ENCODE measurements around a stretch of chr16.

- RRBS: 74% methylated on average over 3 of the region's 14 CpGs
Measured at GRCh38 chr16:85334637-85335153, 222.4 kb upstream of the CIBAR2 start.

DNA sequence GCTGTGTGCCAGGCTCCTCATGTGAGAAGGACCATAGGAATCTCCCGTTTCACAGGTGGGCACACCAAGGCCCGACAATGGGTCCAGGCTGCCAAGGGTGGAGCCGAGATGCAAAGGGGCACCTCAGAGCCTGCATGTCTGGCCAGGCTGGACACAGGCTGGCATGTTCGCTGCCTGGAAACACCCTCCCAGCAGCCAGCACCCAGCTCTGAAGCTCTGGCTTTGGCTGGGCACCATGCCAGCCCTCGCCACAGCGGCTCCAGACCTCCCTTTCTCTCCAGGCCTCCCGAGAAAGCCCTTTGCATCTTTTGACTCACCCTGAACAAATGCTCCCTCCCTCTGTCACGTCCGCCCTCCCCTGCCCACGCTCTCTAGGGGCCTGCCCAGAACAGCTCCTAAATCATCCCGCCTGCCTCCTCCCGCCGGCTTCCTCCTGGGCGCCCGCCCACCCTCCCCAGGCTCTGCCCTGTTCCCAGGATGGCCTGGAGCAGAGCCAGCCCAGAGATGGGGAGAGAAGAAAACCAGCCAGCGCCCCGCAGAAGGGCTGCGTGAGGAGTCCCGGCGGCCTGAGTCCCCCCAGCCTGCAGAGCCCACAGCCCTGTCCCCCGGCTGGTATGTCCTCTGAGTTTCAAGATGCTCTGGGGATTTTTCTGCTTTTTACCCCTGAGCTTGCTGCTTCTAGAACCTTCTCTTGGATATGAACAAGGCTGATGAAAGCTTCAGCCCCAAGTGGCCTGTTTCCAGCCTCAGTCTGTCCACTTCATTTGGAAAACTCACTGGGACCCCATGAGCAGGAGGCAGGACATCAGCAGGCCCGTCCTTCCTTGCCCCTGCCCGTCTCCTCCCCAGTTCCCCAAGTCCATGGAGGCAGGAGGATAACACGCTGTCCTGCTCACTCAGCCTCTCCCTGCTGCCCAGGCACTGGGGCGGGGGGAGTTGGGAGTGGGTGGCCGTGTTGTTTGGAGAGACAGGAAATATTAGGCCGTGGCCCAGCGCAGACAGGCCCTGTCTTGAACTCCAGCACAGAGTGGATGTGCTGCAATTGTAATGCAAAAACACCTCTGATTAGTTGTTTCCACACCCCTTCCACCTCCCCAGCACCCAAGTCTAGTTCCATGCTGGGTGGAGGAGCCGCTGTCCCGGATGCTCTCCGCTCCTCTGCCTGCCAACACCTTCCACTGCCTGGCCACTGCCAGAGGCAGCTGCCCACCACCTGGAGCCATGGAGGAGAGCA lies 217.3 kb upstream of the GSE1 start:
- RRBS: 10% methylated on average over 3 of the region's 31 CpGs

GRCh38 chr16:85402020-85402411 lies 211.1 kb upstream of the GSE1 start:
- RRBS: 94% methylated on average over 6 of the region's 18 CpGs

DNA sequence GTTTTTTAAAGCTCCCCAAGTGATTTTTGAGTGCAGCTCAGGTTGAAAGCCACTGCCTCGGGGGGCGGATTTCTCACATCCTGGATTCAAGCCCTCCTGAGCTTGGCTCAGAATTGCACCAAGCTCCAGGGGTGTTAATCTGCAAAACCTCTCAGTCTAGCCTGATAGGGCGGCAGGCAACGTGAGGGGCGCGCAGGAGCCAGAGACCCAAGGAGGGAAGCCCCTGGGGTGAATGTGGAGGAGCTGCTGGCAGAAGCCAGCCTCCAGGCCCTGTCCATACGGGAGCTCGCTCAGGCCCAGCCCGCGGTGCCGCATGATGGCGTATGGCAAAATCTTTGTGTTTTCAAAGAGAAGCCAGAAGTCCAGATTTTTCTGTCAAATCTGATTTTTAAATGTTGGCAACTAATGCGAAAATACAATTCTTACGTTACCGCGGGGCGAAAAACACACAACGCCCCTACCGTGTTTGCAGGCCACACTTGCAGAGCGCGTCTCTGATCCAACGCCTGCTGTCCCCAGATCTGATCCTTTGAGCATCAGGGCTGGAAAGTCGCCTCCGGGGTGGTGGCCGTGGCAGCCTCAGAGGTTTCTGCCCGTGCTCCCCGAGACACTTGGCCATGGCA lies 182.0 kb upstream of the GSE1 start:
- RRBS: no CpG with 5 or more reads among the region's 27 CpGs

DNA sequence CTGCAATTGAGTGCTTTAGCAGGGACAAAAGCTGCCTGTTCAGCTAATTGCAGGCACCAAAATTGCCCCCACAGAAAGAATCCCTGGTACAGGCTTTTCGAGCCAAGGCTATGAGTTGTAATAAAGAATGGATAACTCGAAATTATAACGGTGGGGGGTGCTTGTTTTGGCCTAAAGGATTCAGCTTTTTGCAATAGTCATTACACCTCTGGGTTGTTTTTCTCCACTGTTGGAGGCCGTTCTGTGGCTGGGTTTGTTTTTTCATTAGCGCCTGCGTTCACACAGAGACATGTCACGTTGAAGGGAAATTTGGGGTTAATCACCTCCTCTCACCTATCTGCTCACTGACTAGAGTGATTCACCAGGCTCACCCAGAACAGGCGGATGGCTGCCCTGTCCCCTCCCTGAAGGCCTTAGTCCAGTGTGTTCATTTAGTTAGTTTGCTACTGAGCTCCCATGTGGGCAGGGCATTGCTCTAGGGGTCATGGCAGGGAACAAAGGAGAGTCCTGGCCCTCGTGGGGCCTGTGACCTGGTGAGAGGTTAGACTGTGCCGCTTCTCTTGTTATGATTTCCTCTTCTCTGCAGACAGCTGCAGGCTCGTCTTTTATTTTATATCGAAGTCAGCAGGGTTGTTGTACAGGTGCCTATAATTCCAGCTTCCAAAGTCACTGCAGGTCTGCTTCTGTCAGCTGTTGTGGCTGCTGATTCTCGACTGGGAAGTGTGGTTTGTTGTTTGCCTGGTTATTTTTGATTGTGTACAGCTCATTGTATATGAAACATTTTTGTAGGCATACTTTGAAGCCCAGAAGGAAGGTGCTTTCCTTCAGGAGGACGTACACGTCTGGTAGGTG lies 73.5 kb upstream of the GSE1 start:
- RRBS: no CpG with 5 or more reads among the region's 15 CpGs

DNA sequence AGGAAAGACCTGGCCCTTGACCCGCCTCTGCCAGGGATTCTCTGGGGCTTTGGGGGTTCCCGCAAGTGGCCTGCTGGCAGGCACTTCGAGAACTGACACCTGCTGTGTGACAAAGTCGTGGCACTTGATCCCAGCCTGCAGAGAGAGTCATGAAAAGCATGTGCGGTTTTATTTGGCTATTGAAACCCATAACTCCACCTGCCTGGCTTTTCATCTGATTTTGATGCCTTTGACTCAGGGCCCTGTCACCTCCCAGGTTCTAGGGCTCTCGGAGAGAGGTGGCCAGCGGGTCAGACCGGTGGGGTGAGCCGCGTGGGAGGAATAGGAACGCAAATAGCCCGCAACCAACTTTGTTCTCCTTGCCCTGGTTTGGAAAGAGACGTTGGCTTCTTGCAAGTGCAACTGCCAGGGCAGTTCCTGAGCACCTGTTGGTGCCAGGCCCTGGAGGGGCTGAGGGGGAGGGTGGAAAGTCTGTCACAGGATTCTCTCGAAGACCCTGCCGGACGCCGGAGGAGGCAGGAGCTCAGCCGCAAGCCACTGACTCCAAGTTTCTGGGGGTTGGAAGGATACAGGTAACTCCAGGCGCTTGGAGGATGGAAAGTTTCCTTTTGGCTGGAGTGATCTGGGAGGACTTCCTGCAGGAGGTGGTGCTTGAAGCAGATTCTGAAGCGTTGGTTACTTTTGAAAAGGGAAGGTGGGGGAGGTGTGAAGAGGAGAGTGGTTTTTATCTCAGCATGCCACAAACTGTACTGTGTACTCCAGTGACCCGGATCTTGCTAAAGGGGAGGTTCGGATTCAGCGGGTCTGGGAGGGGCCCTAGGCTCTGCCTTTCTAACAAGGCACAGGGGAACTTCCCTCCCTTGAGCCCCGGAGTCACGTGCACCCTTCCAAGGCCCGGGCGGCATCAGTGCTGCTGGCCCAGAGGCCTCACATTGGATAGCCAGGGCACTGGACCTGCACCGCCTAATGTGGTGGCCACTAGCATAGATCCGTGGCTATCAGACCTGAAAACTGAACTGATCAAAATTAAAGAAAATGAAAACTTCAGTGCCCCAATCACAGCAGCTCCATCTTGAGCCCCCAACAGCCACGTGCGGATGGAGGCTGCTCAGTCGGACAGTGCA lies 42.4 kb upstream of the GSE1 start:
- RRBS: 86% methylated on average over 4 of the region's 32 CpGs

- RRBS: no CpG with 5 or more reads among the region's 9 CpGs
Measured at GRCh38 chr16:85595054-85595575, 18.0 kb upstream of the GSE1 start.

DNA sequence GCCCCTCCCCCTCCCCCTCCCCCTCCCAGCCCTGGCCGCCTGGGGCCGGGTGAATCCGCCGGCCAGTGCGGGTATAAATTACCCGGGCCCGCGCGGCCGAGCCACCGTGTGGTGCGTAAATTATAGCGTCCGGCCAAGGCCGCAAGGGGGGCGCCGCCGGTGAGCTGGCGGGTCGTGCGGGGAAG lies 1.9 kb upstream of the GSE1 start:
- RRBS: 2% methylated on average over 13 of the region's 21 CpGs

GRCh38 chr16:85637694-85638450 lies 24.8 kb downstream of the GSE1 start:
- RRBS: no CpG with 5 or more reads among the region's 33 CpGs

GRCh38 chr16:85801612-85802344 lies 2.3 kb downstream of the COX4I1 start:
- RRBS: no CpG with 5 or more reads among the region's 11 CpGs

DNA sequence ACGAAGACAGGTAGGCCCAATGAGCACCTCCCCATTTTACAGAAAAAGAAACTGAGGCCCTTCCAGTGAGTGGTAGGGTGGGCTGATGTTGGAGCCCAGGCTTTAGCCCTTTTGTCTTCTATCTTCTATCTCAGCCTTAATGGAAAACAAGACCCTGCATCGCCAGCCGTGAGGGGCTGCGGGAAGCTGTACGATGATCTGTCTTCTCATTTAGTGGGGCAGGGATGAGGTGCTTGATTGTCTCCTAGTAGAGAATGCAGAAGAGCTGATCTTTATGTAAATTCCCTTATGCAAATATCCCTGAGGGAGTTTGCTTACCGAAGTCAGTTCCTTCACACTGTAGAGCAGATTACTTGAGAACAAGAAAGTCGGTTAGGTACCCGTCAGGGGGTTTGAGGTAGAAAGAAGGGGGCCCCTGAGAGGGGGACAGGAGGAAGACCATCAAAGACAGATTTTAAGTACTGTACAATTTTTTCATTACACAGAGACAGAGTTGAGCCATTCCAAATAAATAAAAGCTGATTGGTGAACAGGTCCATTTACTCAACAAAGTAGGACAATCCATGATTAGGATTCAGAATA lies 66.2 kb downstream of the IRF8 start:
- RRBS: no CpG with 5 or more reads among the region's 8 CpGs

- RRBS: no CpG with 5 or more reads among the region's 12 CpGs
Measured at GRCh38 chr16:85974668-85975712, 76.0 kb downstream of the IRF8 start.

- RRBS: 100% methylated on average over 2 of the region's 17 CpGs
Measured at GRCh38 chr16:85979417-85980092, 80.6 kb downstream of the IRF8 start.

DNA sequence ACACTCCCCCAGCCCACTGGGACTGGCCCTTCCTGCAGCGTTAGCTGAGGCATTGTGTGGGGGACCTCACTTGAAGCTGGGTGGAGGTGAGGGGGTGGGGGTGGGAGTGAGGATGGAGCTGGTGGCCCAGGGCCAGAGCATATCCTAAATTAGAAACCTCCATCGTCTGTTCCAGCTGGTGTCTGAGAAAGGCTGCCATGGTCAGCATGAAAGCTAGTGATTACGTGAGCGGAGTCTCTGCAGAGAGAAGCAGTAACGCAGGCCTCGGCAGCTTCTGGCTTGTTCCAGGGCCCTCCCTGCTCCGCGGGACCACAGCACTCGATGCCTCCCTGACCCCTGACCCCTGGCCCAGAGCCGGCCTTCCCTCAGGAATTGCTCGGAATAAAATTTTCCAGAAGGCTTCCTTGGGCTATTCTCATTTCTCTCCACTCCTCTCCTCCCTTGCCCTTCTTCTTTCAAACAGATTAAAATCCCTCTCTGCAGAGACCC lies 160.9 kb downstream of the IRF8 start:
- RRBS: no CpG with 5 or more reads among the region's 11 CpGs

DNA sequence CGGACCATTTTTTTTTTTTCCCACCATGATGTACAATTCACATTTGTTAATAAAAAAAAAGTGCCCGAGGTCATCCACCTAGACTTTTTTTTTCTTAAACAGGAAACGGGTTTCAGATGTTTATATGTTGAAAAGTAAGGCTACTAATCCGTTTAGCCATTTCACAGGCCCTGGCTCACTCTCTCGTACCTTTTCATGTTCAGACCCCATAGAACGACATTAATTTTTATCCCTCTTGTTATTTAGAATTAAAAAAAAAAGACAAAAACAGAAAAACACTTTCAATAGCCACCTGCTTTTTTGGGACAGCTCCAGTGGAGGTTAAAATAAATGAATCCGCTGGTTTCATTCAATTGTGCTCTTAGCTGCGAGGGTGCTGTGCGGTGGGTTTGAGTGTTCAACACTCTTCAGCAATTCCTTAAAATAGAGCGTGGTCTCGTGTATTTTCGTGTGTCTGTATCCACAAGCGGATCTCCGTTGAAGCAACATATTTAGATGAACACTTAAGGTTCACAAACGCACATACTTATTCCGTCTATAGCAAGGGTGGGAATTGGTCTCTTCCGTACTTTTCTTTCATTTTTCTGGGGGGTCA lies 297.6 kb downstream of the IRF8 start:
- RRBS: no CpG with 5 or more reads among the region's 17 CpGs

DNA sequence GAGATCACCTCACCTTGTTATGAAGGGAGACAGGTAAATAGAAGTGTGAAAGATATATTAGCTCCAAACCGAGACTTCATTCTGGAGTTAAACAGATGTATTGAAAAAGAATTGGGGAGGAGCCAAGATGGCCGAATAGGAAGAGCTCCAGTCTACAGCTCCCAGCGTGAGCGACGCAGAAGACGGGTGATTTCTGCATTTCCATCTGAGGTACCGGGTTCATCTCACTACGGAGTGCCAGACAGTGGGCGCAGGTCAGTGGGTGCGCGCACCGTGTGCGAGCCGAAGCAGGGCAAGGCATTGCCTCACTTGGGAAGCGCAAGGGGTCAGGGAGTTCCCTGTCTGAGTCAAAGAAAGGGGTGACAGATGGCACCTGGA lies 248.3 kb upstream of the FOXF1 start:
- RRBS: no CpG with 5 or more reads among the region's 15 CpGs

- RRBS: no CpG with 5 or more reads among the region's 12 CpGs
Measured at GRCh38 chr16:86341110-86341501, 169.2 kb upstream of the FOXF1 start.

- RRBS: 77% methylated on average over 2 of the region's 10 CpGs
Measured at GRCh38 chr16:86382059-86382467, 128.3 kb upstream of the FOXF1 start.

GRCh38 chr16:86415181-86415729 lies 95.1 kb upstream of the FOXF1 start:
- RRBS: no CpG with 5 or more reads among the region's 9 CpGs

DNA sequence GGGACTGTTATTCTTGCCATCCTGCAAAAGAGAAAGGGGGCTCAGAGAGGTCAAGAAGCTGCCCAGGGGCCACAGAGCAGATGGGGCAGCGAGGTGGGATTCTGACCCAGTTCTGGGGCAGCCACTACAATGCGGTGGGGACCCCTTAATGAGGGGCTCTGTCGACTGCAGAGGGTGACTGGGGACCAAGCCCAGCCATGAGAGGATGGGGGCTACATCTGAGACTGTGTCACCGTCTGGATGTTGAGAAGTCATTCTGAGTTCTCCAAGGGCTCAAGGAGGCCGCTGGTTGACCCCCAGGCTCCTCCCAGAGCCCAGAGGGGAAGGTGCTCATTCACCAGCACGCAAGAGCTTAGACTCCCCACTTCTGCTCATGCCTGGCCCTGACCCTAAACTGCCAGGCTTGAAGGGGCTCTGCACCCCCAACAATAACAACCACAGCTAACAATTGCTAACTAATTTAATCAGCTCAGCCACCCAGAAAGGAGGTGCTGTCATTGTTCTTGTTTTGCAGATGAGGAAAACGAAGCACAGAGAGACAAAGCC lies 9.2 kb upstream of the FOXF1 start:
- RRBS: no CpG with 5 or more reads among the region's 7 CpGs

All from iris pigment epithelial cell (primary cell).